ENCODE results near the genes EMC4, SLC12A6 and MEIS2.

DNA sequence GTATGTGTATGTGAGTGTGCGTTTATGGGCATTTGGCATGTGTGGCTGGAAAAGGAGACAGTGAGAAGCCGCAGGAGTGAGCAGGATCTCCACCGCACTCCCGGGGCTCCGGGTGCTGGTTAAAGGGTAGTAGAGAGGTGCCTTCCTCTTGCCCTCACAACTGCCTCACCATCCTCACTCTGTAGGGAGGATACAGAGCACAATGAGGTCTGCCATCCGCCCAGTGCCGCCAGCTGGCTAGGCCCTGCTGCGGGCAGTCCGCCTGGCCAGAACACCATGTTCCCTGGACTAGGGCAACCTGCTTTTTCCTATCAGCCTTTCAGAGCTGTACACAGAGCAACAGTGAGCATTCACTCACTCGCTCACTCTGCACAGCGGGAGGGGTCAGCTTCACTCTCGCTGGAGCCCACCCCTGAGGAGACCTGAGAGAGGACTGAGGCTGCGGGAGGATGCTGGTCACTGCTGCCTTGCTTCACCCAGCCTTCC, 58.9 kb downstream of the OTUD7A start:
- PRO-cap, result no peak

DNA sequence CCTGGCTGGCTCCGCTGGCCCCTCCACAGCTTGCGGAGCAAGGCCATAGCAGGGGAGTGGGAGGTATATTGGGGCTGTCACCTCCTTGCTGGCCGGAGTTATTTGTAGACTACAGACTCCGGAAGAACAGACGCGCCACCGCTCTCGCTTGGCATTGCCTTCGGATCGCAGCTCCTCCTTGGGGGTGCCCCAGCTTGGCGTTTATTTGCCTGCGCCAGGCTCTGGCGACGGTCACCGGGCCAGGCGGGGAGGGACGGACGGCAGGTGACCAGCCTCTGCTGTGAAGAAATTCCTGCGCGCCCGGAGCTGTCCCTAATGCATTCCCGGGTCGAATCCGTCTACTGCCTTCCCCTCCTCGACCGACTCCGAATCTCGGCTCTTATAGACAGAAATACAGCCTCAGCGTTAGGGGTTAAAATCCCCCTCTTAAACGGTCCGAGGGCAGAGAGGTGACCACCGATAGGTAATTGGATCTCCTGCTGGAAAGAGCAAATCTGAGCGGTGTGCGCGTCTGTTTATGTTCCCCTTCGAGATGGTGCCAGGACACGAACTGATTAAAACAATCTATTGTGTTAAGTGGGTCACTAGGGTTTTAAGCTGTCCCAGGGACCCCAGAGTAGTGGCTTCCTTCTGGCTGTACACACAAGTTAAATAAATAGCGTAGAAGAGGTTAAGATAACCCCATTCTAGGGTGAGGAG, 1.5 kb downstream of the GREM1 start:
- PRO-cap, result no peak

DNA sequence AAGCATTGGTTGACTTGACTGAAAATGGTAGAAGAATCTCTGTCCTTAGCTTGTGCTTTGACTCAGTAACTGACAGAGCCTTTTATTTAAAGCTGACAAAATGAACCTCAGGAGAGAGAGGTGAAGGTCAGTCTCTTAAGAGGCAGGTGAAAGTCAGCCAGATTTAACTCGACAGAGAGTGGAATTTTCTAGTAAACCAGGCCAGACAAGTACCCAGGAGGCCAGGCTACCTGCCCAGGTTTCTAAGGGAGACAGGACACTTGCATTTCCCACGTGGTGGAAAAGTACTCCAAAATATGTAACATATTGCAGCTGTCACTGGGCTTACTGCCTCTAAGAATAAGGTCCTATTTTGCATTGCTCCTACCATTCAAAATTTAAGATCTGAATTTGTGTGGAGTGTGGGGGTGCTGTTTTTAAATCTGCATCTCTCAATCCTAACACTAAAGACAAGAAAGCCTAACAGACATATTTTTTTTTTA, 167.9 kb downstream of the FMN1 start:
- PRO-cap, result no peak

DNA sequence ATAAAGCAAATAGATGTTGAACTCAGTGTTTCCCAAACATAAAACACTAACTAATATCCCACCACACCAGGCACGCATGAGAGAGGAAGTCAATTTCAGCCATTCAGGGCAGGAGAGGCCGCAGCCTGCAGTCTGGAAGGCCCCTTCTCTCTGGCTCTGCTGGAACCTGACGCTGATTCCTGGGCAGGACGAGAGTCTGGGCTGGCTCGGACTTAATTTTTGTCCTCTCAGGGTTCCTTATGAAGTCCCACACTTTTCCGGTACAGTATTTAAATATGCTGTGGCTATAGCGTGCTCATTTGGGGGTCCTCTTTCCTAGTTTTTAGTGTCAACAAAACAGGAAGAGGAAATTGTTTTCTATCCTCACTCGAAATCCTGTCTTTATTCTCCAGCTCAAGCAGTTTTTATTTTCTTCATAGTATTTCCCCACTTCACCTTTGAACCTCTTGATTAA, 240.8 kb upstream of the CHRM5 start:
- PRO-cap, result no peak

- PRO-cap, result no peak
Observed at GRCh38 chr15:33867437-33867967, 100.8 kb upstream of the CHRM5 start.

DNA sequence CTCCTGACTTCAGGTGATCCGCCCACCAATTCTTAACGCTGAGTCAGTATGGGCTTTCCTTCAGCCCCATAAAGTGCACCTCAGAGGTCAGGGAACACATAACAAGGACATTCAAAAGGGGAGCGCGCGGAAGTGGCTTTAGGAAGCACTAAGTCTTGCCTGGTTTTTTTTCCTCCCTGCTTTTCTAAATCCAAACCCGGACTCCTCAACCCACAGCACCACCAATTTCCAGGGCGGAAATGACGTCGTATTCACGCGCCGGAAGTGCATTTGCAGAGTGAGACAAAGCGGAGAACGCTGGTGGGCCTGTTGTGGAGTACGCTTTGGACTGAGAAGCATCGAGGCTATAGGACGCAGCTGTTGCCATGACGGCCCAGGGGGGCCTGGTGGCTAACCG, at the start of gene EMC4:
EMC4 (plus strand) TSS at position 267 of the 397 bp plus-strand sequence.
- PRO-cap, result bidirectional peak, plus-strand start at position 275 of the sequence, minus-strand start at position 223 of the sequence

- PRO-cap, result bidirectional peak, plus-strand start at chr15:34335430, minus-strand start at chr15:34335281
Observed at GRCh38 chr15:34335042-34335586, 2.5 kb downstream of the SLC12A6 start.

DNA sequence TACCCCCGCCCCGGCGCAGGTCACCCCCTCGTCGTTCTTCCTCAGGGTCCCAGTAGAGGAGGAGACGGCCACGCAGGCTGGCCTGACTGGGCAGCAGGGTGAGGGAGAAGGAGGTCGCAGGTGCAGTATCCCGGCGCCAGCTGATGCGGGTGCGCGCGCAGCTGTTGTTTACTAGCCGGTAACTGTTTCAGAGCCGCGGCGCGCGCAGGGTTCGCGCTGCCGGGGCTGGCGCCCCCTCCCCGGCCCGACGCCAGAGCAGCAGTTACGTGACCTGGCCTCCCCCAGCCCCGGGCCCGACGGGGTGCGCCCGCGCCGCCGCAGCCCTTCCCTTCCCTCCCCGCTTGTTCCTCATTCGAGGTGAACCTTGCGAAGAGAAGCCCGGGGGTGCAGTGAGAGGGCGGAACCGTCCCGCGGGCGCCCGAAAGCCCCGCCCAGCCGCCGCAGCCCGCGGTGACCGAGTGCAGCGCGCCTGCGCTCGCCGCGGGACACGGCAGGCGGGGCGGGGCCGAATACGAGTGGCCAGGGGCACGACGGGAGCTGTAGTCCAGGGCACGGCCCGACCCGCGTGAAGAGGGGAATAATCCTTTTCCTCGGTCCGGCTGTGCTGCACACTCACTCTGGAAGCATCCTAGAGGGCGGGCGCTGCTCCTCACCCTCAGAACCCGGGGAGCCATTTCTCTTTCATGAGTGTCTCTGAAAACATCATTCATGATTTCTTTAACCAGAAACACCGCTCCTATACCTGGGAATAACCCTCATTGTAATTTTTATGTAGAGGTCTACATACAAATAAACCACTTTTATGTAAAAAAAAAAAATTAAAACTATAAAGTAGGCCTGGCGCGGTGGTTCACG, at the start of gene SLC12A6:
SLC12A6 (minus strand) TSS at position 184 of the 855 bp plus-strand sequence.
- PRO-cap, result bidirectional peak, plus-strand start at position 181 of the sequence, minus-strand start at position 142 of the sequence; bidirectional peak, plus-strand start at position 580 of the sequence, minus-strand start at position 343 of the sequence

GRCh38 chr15:34362049-34363193, 4.6 kb downstream of the LPCAT4 start:
- PRO-cap, result no peak

GRCh38 chr15:34653969-34655035, 70.9 kb upstream of the GOLGA8B start:
- PRO-cap, result no peak

- PRO-cap, result no peak
Observed at GRCh38 chr15:34791865-34792774, 3.2 kb downstream of the ACTC1 start.

GRCh38 chr15:34978490-34979150, 9.1 kb upstream of the AQR start:
- PRO-cap, result no peak

DNA sequence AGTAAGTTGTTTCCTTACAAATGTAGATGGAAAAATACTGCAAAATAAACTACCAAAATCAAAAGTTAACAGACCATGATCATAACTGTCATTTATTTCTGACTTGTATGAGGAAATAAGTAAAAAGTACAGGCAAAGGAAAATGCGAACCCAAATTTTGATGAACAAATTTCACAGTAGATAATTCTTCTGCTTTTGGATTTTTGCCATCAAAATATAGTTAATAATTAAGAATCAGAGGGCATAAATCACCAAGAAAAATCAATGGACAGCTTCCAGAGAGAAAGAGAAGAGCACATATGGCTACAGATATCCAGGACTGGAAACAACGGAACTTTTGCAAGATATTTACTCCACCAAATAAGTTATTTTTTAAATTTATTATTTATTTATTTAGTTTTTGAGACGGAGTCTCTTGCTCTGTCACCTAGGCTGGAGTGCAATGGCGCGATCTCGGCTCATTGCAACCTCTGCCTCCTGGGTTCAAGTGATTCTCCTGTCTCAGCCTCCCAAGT, 35.1 kb upstream of the NANOGP8 start:
- PRO-cap, result no peak

DNA sequence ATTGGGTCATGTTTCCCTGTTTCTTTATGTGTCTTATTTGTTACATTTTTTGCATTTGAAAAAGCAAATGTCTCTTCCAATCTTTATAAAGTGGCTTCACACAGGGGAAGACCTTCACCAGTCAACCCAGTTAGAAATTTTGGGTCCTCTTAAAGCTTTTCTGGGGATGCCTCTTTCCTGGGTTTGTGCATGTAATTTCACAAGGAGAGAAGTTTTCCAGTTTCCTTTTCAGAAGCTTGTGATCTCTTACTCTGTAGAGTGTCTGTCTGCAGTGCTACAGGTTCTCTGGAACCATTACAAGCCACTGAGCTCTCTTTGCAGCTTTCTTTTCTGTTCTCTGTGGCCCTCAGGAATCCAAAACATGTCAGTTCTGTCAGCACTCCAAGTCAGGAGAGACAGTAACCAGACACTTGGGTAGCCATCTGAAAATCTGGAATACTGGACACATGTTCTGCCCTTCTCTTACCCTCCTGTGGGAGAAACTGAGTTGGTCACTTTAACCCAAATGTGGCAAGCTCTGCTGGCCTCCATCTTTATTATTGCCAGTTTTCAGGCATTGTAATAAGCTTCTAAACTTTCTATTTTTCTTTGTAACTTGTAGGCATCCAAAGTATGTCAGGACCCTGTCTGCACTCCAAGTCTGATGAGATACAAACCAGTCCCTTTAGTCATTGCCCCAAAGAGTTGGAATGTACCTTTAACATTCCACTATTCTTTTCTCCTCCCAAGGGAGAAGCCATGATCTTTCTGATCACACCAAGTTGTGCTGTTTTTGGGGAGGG, 183.8 kb downstream of the DPH6 start:
- PRO-cap, result no peak

- PRO-cap, result no peak
Observed at GRCh38 chr15:35389714-35390217, 156.2 kb downstream of the DPH6 start.

- PRO-cap, result no peak
Observed at GRCh38 chr15:35630520-35630880, 84.5 kb upstream of the DPH6 start.

DNA sequence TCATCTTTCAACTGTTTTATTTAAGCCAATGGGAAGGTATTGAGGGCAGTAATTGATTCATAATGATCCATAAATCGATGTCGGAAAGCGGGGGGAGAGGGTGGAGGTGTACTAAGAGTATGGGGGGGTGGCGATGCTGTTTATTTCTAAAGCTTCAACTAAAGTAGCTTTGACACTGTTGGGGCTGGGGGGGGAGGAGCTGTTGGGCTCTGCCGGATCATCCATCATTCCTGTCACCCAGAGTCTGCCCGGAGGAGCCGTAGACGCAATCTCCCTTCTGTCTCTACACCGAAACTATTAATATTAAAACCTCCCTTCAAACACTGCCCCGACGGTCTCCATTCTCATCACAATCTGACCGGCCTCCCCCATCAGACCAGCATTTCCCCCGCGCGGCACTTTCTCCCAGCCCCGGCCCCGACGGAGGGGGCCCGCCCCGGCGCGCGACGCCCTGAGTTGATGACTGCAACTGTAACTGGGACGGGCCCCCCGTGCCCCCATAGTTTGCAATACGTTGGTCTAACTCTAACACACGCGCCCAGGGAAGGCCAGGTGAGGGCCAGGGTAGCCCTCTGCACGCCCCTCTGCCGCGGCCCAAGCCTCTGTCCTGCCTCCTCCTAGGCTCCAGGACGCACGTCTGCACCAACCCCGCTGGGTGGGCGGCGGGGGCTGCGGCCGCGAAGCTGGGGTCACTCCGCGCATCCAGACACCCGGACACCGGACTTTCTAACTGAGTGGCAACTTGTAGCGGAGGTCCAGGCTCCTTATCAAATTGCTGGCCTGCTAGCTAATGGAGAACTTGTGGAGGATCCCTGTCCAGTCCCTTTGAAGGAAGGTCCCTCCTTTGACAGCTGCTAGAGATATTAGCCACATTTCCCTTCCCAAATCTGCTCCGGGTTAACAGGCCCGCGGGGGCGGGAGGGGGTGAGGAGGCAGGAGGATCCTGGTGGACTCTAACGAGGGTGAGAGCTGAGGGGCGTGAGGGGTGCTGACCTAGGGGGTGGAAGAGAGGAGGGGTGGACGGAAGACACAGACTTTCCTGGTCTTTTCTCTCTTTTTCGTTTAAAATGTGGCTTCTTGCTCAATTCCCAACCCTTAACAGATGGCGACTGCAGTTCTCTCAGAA, 212.0 kb downstream of the MEIS2 start:
- PRO-cap, result unidirectional peak, plus-strand start at position 240 of the sequence

DNA sequence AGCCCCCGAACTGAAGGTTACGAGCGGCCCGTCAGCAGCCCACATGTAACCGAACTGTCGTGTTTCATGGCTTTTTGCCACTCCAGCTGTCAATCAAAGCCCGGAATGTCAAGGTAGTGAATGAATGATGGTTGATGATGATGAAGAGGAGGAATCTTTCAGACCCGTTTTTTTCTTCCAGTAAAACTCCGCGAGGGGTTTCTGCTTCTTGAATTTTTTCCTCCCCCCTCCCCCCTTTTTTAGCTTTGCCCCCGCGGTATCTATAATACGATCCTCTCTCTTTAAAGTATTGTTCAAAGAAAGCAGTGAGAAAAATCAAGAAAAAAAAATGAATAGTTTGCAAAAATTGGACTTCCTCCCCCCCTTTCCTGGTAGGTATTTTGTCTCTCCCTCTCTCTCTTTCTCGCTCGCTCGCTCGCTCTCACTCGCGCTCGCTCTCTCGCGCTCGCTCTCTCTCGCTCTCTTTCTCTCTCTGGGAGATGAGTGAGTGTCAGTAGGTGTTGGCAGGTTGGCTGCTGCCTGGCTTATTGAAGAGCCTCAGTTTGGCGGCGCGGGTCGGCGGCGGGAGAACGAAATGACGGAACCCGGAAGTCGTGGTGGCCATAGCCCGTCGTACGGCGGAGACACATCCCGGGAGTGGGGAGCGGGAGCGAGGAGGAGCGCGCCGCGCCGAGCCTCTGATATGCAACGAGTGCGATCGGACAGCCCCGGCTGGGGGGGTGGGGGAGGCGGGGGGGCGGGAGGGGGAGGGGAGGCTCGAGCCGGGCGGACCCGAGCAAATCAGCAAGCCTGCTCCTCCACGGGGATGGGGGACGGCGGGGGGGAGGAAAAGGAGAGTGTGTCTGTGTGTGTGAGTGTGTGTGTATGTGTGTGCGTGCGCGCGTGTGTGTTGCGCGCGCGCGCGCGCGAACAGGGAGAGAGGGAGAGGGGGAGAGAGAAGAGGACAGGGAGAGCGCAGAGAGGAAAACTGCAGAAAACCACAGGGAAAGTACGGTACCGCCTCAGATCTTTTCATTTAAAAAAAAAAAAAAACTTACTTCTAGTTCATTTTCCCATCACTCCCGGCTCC, at the start of gene MEIS2:
MEIS2 (minus strand) TSS at position 695 of the 1,069 bp plus-strand sequence.
- PRO-cap, result unidirectional peak, minus-strand start at position 47 of the sequence; bidirectional peak, plus-strand start at position 915 of the sequence, minus-strand start at position 689 of the sequence

DNA sequence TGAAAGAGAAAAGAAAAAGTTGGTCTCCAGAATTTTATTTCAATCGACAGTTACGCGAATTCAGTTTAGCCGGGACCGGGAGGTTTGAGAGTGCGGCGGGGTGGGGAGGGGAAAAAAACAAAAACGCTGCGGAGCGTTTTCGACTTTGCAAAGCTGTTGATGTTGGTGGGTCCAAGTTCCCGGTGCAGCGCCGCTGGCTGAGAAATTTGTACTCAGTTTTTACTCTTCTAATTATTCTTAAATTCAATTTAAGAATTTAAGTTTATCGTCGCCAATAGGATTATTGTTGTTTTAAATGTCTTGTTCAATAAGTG, 2.4 kb upstream of the MEIS2 start:
- PRO-cap, result no peak

GRCh38 chr15:37219420-37219969, 119.1 kb upstream of the MEIS2 start:
- PRO-cap, result no peak

All from pulmonary lymph node (tissue), 1 donor.